NCI-H460 (cell line): ENCODE results near the gene PDS5A.

DNA sequence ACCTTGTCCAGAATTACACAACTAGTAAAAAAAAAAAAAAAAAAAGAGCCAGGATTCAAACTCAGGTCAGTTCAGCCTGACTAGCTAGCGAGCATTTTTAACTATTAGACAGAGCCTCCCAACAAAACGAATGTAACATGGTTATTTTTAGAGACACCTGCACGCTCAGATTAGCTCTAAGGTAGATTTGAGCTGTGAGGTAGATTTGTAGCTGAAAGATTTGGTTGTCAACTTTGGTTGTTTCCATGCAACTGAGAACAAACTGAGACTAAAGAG lies 81.6 kb downstream of the FAM114A1 start:
RAMPAGE:
- cytosol, long total RNA: no peak
- long total RNA: no peak
- nucleus, long total RNA: no peak

DNA sequence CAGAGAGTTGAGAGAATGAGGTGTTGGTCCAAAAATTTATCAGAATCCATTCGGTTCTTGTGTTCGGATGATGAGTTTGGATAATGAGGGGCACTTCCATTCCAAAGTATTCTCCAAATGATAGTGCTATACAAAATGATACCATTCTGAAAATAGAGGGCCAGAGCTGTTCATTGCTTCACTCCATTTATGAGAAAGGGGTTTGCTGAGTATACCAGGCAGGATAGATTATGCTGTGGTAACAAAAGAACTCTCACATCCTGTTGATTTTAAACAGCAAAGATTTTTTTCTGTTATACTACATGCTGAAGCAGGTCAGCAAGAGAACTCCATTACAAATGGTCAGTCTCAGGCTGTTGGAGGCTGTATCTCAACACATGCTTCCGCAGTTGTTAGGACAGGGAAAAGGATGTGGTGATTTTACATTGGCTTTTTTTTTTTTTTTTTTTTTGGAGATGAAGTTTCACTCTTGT lies 13.8 kb upstream of the KLHL5 start:
RAMPAGE:
- cytosol, long total RNA: no peak
- long total RNA: no peak
- nucleus, long total RNA: no peak

DNA sequence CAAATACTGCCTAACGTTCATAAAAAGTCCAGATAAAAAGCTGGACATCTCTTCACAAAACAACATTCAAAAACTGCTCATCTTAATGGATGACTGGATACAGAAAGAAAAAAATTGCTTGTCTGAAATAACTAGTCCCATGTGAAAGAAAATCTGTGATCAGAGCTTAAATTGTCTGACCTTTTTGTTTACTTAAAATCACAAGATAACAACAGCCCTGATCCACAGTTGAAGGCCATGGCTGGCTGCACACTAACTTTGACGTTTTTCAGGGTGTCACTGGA lies 25.3 kb downstream of the RFC1 start:
RAMPAGE:
- cytosol, long total RNA: no peak
- long total RNA: no peak
- nucleus, long total RNA: no peak

DNA sequence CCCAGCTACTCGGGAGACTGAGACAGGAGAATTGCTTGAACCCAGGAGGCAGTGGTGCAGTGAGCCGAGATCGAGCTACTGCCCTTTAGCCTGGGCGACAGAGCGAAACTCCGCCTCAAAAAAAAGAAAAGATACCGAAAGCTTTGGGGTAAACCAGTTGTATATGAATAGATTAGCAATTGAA lies 618 bp upstream of the RFC1 start:
RAMPAGE:
- cytosol, long total RNA: no peak
- long total RNA: no peak
- nucleus, long total RNA: no peak

GRCh38 chr4:39446583-39447698 lies 11.8 kb downstream of the RPL9 start:
RAMPAGE:
- cytosol, long total RNA: no peak
- long total RNA: no peak
- nucleus, long total RNA: no peak

RAMPAGE:
- cytosol, long total RNA: no peak
- long total RNA: no peak
- nucleus, long total RNA: no peak
Measured at GRCh38 chr4:39449975-39451285, 8.3 kb downstream of the RPL9 start.

DNA sequence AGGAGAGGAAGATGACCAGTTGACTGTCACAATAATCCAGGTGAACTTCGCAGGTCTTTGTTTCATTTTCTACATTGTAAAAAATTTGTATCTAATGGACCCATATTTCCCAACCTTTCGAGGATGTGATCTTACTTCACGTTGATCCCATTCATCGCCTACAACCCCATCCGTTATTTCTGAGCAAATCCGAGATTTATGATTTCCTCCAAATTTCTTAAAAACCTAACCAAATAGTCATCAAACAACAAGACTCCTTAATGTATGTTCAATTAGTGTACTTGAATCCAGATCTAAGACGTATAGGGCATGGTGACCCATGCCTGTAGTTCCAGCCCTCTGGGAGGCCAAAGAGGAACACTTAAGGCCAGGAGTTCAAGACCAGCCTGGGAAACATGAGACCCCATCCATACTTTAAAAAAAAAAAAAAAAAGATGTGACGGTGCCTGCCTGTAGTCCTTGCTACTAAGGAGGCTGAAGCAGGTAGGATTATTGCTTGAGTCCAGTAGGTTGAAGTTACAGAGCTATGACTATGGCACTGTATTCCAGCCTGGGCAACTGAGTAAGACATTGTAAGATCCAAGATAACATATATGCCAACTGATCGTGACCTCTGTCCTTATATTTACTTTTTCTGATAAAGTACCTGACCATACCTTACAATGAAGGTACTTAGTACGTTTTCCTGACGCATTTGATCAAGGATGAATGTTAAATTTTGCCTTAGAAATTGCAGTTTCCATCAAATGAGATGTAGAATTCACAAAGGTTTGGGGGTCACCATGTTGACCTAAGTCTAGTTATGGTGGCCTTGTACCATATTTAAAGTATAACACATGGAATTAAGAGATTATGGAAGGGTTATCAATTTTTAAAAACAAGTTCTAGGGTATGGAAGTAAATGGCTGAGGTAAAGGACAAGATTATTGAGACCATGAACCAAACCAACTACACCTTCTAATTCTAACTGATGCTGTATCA lies 5.6 kb downstream of the RPL9 start:
RAMPAGE:
- cytosol, long total RNA: no peak
- long total RNA: no peak
- nucleus, long total RNA: no peak

GRCh38 chr4:39485243-39485610 lies 26.4 kb downstream of the LIAS start:
RAMPAGE:
- cytosol, long total RNA: no peak
- long total RNA: no peak
- nucleus, long total RNA: no peak

GRCh38 chr4:39507137-39507866 lies 19.9 kb downstream of the UGDH start:
RAMPAGE:
- cytosol, long total RNA: no peak
- long total RNA: no peak
- nucleus, long total RNA: no peak

DNA sequence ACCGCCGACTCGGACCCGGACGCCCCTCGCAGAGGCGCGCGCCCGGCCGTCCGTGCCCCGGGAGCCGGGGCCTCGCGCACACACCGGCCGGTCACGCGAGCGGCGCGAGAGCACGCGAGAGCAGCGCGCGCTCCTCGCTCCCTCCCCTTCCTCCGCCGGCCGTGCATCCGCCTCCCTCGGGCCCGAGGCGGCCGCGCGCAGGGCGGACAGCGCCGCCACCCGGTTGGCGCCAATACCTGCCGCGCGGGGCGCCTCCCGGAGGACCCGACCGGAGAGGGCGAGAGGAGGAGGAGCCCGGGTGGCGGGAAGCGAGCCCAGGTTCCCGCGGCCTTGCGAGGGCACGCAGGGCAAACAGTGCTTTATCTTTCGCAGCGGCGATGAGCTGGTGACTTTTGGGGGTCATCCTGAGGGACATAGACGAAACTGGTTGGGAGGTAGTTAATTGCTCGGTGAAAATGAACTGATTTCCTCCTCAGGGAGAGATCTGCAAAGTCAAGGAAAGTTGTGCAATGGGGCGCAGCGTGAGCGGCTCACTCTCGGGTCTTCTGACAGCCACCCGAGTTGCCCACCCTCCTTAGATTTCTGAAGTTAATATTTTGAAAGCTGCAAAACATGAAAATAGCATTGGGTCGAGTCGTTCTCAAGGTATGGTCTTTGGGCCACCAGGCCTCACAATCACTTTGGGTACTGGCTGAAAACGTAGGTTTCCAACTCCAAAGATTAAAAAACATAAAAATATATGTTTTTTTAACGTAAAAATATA lies at the start of gene PDS5A:
Gene PDS5A (minus strand): TSS at position 116 of the 763 bp plus-strand sequence.
RAMPAGE:
- cytosol, long total RNA: no peak
- long total RNA: no peak
- nucleus, long total RNA: no peak

GRCh38 chr4:40055707-40056514 lies 739 bp upstream of the N4BP2 start:
RAMPAGE:
- cytosol, long total RNA: no peak
- long total RNA: no peak
- nucleus, long total RNA: no peak

DNA sequence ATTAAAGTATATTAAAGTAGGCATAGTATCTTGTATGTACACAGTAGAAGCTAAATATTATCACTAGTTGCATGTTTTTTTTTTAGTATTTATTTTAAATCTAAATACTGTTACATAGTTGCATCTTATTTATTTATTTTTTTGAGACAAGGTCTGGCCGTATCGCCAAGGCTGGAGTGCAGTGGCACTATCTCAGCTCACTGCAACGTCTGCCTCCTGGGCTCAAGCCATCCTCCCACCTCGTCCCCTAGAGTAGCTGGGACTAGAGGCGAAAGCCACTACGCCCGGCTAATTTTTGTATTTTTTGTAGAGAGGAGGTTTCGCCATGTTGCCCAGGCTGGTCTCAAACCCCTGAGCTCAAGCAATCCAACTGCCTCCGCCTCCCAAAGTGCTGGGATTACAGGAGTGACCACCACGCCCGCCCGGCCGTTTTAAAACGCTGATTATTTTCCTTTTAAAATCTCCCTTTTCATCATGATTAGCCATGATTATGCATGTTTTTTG lies 2.1 kb downstream of the N4BP2 start:
RAMPAGE:
- cytosol, long total RNA: no peak
- long total RNA: no peak
- nucleus, long total RNA: no peak

RAMPAGE:
- cytosol, long total RNA: no peak
- long total RNA: no peak
- nucleus, long total RNA: no peak
Measured at GRCh38 chr4:40211765-40212397, 15.1 kb downstream of the RHOH start.

RAMPAGE:
- cytosol, long total RNA: no peak
- long total RNA: no peak
- nucleus, long total RNA: no peak
Measured at GRCh38 chr4:40306868-40307539, 28.1 kb upstream of the CHRNA9 start.

DNA sequence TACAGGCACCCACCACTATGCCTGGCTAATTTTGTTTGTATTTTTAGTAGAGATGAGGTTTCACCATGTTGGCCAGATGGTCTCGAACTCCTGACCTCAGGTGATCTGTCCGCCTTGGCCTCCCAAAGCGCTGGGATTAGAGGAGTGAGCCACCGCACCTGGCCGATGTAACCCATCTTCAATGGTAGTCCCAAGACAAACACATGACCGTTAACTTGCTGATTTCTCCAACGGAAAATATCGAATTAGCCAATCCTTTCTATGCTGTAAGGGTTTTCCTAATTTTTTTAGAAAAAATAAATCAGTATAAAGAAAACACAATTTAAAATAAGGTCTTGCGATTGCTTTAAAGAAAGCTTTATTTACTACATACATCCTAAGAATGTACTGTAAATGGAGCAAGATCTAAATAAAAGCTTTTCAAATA lies 87.8 kb downstream of the CHRNA9 start:
RAMPAGE:
- cytosol, long total RNA: no peak
- long total RNA: no peak
- nucleus, long total RNA: no peak

DNA sequence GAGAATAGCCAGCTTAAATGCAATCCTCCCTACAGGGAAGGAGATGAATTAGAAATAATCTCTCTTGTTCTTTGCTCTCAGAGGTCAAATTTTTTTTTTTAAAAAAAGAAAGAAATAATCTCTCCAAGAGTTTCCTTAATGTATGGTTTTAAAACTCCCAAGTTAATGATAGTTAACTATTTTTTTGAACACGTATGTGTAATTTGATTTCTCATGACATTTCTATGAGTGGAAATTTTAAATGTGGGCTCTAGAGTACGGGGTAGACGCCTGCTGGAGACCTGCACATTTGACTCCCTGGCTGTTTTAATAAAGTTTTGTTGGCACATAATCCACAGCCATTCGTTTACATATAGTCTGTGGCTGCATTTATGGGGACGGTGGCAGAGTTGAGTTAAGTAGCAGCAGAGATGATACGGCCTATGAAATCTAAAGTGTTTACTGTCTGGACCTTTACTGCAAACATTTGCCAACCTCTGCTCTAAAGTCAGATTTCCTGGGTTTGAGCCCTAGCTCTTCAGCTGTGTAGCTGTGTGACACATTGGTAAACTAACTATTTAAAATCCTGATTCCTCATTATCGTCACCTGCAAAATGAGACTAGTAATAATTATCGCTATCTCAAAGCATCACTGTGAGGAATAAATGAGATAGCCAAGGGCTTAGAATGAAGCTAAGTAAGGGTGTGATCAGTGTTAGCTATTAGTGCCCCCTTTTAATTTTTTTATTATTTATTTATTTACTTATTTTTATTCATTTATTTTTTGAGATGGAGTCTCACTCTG lies 118.8 kb downstream of the CHRNA9 start:
RAMPAGE:
- cytosol, long total RNA: no peak
- long total RNA: no peak
- nucleus, long total RNA: no peak

DNA sequence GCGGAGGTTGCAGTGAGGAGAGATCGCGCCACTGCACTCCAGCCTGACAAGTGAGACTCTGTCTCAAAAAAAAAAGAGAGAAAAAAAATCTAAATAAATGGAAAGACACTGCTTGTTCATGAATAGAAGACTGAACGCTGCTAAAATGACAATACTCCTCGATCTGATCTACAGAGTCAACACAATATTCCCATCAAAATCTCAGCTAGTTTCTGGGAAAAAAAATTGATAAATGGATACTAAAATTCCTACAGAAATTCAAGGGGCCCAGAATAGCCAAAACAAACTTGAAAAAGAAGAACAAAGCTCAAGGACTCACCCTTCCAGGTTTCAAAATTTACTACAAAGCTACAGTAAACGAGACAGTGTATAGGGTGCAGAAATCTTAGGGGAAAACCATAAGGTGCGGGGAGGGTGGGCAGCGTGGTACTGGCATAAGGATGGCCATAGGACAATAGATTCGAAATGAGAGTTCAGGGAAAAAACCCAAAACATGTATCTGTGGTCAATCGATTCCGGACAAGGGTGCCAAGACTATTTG lies 138.9 kb downstream of the RBM47 start:
RAMPAGE:
- cytosol, long total RNA: no peak
- long total RNA: no peak
- nucleus, long total RNA: no peak

DNA sequence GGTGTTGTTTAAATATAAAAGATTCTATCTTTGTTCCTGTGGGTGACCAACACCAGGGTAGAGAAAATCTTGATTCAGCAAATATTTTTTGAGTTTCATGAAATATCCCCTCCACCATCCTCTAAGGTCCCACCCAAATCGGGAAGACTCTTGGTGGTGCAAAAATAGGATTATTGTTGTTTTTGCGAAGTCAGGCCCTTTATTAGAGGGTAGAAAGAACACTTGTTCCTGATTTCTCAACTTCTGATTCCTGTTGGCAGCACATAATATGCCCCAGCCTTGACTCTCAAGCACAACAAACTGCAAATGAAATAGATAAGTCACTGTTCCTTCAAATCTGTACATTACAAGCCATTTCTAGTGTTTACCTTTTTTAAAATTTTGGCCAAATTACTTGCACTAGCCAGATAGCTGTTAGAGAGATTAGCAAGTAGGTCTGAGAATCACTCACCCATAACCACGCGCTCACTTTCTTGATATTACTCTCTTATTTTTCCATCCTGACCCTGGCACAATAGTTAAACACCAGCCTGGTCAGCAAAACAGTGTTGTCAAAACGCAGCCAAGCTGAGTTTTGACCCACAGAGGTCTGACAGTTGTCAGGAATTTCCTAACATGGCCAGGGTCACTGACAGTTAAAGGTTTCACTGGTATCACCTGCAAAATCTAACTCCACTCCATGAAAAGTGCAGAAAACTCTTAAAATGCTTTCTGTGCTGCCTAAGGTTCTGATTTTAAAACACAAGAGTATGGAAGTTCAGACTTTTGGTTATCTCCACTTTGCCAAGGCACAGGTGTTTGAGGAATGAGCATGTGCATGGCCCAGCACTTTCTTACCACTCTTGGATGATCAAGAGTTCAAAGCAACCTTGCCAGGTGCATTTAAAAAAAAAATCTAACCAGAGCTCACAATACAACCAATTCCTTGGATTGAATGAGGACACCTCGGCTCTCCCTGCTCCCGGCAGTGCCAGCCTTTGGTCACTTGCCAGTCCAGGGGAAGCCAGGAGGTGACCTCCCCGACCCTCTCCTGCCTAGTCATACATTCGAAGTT lies 69.8 kb downstream of the RBM47 start:
RAMPAGE:
- cytosol, long total RNA: no peak
- long total RNA: no peak
- nucleus, long total RNA: no peak

RAMPAGE:
- cytosol, long total RNA: no peak
- long total RNA: no peak
- nucleus, long total RNA: no peak
Measured at GRCh38 chr4:40577637-40578297, 51.9 kb downstream of the RBM47 start.

GRCh38 chr4:40840952-40841441 lies 91.2 kb downstream of the NSUN7 start:
RAMPAGE:
- cytosol, long total RNA: no peak
- long total RNA: no peak
- nucleus, long total RNA: no peak